ENCODE measurements around a stretch of chr14.

DNA sequence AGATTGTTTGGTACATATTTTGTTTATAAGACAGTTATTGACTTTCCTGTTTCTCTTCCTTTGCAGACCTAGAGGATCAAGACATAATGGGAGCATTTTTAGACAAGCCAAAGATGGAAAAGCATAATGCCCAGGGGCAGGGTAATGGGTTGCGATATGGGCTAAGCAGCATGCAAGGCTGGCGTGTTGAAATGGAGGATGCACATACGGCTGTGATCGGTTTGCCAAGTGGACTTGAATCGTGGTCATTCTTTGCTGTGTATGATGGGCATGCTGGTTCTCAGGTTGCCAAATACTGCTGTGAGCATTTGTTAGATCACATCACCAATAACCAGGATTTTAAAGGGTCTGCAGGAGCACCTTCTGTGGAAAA, 33.6 kb downstream of the PPM1A start:
- PRO-cap, result no peak

DNA sequence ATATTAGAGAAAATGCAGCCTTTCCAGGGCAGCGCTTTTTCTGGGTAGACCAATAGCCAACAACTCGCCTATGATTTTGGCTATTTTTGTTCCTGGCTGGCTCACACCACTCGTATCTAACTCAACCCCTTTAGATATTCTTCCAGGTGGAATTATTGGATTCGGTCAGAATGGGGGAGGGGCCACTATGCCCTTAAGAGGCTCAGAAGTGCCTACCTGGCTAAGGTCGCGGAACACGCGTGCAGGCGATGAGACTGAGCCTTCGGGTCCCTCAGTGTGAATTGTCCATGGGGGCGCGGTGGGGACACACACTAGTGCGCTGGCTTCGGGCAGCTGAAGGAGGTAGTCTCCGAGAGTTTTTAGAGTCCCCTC, 7.9 kb downstream of the SIX1 start:
- PRO-cap, result no peak

- PRO-cap, result no peak
These were observed 149.7 kb downstream of the SLC38A6 start for GRCh38 chr14:61130359-61131471.

- PRO-cap, result unidirectional peak, minus-strand start at chr14:61281802
These were observed 580 bp upstream of the TMEM30B start for GRCh38 chr14:61281678-61282158.

GRCh38 chr14:61420244-61420753, 98.9 kb downstream of the PRKCH start:
- PRO-cap, result no peak

- PRO-cap, result no peak
These were observed 122.8 kb downstream of the PRKCH start for GRCh38 chr14:61444230-61444585.

DNA sequence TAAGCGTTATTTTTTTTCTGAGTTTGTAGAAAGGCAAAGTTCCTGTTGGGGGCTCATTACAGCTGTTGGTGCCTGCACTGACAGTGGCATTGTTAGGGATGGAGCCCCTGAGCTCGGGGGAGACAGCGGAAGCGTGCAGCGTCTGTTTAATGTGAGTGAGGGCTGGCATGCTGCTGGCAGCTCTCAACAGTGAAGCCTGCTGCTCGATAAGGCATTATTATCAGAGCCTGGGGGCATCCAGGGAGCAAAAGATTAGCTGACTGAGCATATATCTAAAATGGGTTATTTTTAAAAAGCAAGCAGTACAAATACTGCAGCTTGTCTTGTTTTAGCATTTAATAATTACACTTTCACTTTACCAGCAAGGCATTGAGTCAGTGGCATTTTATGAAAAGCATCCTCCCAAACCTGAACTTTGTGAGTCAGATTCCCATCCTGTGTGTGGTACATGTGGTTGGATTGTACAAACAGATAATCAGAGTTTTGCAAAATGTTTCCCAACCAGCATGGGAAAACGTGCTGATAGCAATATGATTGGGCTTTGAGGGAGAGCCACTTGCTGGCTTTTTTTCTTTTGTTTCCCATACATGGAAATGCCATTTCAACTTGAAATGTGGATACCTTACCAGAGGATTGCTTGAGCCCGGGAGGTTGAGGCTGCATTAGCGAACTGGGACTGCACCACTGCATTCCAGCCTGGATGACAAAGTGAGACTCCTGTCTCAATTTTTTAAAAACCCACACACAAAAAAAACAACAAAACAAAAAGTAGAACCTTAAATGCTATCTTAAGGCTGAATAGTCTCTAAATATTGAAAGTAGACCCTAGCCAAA, 150.8 kb downstream of the PRKCH start:
- PRO-cap, result no peak

DNA sequence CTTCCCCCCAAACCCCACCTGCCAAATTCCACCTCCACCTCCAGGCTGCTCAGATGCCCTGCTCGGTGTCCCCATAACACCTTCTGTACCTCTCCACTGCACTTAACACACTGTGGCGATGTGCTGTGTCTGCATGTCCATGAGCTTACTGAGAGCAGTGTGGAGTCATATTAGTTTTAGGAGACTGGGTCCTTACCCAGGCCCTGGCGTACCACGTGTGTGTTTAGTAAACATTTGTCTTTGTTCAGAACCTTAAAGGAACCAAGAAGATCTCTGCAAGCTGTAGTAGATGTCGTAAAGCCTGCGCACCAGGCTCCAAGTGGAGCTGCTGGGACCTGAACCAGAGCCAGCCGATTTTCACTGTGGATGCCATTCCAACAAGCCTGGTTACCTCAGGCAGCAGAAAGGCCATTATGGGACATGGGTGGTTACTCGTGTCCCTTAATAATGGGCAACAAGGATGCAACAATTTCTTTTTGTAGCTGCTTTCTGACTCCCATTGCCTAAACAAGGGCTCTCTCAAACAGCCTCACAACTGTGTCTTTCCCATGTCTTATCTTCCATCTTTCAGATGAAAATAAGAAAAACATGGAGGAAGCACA, 159.7 kb downstream of the PRKCH start:
- PRO-cap, result no peak

DNA sequence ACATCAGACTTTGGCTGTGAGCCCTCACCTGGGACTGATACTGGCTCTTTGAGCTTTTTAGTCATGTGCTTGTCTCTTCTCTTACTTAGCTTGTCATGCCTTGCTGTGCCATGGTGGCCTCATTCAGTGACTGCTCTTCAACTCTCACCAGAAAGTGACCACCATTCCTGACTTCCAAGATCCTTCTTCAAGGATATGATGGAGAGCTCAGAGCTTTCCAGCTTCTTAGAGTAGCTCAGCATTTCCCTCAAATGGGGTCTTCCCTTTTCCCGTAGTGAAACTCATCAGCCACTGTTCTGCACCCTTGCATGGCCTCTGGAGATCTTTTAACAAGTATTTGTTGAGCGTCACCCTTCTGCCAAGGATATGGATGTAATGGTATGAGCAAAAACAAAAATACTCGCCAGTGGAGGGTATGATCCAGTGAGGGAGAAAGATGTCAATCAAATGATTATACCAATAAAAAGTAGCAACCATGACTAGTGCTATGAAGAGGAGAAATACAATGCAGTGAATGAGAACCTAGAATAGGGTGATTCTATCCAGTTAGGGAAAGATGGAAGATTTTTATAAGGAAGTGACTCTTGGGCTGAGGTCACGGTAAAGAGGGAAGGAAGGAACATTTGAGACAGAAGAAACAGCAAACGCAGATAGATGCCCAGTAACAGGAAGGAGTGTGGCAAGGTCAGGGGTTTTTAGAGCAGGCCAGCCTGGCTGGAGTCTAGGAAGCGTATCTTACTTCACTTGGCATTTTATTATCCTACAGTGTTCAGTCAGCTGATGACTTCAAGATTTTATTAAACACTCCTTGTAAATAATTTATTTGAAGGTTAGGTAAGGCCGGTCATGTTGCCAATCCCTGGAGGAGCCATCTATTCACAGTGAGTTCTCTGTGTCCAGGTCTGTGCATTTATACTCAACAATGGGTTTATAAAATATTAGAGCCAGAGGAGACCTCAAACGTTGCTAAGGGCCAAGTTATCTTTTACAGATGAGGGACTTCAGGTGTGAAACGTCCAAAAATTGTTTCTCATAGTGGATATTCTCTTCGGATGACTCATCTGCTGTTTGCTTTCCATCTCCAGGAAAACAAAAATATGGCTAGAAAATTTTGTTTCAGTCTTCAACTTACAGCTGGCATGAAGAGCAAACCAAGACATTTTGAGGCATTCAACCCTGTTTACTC, 170.4 kb downstream of the PRKCH start:
- PRO-cap, result unidirectional peak, plus-strand start at position 750 of the sequence; unidirectional peak, plus-strand start at position 823 of the sequence

- PRO-cap, result no peak
These were observed 177.4 kb downstream of the PRKCH start for GRCh38 chr14:61498841-61499173.

DNA sequence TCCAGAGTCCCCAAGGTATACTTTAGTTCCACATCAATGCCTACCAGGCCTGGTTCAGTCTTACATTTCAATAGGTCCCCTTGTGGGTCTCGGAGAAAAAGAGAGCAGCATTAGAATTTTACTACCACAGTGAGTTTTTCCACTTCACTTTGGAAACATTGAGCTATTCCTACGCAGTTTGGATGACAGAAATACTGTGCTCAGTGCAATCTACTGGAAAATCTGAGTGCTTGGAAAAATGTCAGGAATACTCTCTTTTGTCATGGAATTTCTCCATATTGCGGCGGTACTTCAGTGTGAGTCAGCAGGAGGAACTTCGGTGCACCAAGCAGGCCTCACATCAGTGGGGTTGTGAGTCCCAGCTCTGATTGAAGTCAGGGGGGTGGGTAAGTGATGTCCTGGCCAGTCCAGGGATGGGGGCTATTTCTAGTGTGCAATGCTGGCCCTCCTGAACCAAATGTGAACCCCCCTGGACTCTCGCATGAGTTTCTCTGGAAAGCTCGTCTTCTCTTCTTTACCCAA, 184.7 kb downstream of the PRKCH start:
- PRO-cap, result no peak

DNA sequence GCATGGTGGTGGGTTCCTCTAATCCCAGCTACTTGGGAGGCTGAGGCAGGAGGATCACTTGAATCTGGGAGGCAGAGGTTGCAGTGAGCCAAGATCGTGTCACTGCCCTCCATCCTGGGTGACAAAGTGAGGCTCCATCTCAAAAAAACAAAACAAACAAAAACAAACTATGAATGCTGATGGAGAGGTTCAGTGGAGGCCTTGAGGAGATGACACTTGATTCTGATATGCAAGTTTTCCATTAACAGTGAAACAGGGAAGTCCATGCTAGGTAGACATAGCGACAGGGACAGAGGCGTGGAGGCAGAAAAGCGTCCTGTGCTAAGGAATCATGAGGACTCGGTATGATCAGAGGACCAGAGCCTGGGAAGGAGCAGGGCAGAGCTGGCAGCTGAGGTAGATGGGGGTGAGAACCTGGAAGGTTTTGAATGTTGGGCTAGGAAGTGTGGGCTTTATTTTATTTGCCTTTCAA, 185.5 kb upstream of the HIF1A start:
- PRO-cap, result no peak

- PRO-cap, result no peak
These were observed 134.3 kb upstream of the HIF1A start for GRCh38 chr14:61561000-61561373.

GRCh38 chr14:61566450-61567138, 128.7 kb upstream of the HIF1A start:
- PRO-cap, result no peak

DNA sequence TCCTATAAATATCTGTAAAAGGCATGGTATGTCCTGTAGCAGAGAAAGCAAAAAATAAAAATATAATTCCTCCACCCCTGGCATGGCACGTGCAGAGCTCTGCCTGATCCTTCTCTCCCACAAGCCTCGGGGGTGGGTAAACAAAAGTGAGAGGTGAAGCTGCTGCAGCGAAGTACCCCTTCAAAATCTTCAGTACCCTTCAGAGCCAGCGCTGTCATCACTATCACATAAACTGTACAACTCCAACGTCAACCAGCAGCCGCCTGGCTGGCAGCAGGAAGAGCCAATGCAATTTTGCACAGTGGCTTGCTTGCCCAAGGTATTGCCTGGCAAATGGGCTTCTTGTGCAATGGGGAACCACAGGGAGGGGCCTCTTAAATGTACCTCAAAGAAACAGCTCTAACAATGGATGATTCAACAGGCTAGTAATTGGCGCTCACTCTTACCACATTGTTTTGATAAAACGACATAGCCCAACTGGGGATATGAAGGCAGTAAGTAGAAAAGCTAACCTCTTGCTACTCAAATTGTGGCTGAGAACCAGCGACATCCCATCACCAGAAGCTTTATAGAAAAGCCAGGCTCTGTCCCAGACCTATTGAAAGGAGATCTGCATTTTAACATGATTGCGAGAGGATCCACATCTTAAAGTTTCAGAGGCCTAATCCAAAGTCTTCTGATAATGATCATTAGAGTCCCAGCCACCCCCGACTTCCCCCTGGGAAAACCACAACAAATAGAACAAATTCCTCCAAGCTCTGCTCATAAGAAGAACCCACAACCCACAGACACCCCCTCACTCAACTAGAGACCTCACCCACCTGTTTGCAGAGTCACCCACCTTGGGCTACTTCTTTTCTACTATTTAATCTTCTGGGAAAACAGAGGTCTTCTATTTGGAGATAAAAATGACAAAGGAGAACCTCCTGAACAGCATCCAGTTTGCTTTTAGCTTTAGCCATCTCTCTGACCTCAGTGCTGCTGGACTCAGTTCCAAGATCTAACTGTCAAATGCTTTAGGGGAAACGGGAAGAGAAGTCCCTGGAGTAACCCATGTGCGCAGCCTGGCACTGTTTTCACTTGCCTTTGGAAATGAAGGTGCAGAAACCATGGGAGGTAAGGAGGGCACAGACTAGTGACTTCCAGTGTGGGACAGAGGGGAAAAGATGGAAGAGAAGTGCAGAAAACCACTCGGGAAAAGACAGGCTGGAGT, 125.3 kb upstream of the HIF1A start:
- PRO-cap, result bidirectional peak, plus-strand start at position 412 of the sequence, minus-strand start at position 288 of the sequence; unidirectional peak, minus-strand start at position 1,006 of the sequence

- PRO-cap, result no peak
These were observed 26.9 kb downstream of the SYT16 start for GRCh38 chr14:61839223-61839919.

DNA sequence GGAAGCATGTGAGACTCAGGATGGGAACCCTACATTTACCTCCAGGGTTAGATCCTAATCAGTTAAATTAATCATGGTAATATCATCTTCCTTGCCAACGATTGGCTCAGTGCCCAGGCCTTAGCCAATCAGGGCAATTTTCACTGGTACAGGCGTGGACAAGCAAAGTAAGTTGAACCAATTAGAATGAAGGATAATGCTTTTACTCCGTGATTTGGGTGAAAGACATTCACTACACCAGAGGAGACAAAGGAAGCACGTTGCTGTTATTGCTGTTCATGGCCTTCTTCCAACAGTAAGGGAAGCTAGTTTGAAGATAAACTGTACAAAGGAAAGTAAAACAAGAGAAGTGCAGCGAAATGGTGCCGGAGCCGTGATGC, 353.3 kb downstream of the SYT16 start:
- PRO-cap, result no peak

- PRO-cap, result unidirectional peak, minus-strand start at chr14:63094635
These were observed 49.1 kb upstream of the KCNH5 start for GRCh38 chr14:63094457-63094701.

- PRO-cap, result no peak
These were observed 12.2 kb upstream of the RHOJ start for GRCh38 chr14:63192045-63192512.

DNA sequence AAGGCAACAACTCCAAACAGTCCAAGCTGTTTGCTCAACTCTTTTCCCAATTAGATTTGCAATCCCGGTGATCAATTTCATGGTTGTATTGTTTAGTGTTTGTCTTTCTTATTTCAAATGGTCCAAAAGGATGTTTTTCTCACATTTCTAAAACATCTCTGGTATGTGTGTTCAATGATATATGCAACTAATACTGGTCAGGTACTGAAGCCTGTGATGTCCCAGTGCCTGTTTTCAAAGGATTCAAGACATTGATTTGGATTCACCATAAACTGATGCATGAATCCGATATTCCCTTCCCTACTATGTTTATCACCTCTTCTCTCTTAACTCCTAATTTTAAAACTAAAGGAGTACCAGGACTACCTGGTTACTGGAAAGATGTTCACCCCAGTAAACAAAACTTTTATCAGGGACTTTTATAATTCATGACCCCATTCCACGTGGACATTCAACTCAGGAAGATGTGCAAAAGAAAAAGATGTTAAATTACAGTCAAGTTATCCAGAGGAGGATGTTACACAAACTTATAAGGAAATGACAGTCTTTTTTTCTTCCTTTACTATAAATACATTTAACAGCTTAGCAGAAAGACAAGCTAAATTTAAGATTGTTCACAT, 56.4 kb upstream of the GPHB5 start:
- PRO-cap, result no peak